ENCODE results near the genes CLMP and SPA17.

GRCh38 chr11:123054131-123054878 is 7.6 kb downstream of the HSPA8 start:
- PRO-cap, 2 experiments = no peak in any of the 2 experiments

DNA sequence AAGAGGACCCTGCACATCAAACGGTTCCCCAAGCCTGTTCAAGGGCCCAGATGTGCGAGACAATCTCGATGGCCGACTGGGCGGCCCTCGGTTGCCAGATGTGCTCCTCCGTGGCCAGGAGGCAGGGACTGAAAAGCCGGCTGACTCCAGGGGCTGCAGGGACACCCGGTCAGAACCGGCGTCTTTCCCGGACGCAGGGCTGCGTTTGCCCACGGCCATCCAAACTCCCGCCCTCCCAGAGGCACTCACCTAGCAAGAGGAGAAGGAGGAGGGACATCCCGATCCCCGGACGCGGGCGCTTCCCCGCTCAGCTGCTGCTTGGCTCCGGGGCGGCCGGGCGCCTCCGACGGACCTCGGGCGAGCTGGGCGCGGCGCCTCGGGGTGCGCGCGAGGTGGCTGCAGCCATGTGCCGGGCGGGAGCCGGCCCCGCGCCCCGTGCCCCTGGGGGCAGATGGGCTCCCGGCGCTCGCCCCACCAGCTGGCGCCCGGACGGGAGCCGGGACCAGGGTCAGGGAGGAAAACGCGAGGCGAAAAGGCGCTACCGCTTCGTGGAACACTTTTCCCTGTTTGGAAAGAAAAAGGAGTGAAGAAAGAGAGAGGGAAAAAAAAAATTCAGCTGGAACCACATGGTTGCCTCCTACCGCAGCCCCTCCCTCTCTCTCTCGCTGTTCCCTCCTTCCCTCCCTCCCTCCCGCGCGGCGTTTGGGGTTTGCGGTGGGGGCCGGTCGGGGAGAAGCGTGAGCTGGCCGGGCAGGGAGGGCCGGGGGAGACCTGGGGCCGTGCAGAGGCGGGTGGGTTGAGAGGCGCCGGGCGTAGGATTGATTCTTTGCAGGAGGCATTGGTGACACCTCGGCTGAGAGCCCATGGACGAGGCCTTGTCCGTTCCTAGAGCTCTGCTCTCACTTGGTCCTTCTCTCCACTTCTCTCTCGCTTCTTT is at the start of gene CLMP:
Gene CLMP (minus strand): TSS at position 585 of the 937 bp plus-strand sequence.
- PRO-cap, 2 experiments = no peak in any of the 2 experiments

DNA sequence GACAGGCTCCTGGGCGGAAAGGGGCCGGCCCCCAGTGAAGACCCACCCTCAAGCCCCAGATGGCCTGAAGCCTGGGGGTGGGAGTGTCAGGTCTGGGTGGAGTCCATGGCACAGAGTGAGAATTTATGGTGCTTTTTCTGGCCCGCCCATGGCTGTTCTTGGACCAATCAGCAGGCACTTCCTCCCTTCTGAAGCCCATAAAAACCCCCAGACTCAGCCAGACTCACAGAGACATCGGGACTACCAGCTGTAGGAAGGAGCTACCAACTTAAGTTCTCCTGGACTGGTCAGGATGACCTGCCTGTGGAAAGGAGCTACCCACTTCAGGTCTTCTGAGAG is 104.0 kb upstream of the CLMP start:
- PRO-cap, 2 experiments = no peak in any of the 2 experiments

GRCh38 chr11:123362703-123363930 is 67.0 kb upstream of the GRAMD1B start:
- PRO-cap, 2 experiments = no peak in any of the 2 experiments

DNA sequence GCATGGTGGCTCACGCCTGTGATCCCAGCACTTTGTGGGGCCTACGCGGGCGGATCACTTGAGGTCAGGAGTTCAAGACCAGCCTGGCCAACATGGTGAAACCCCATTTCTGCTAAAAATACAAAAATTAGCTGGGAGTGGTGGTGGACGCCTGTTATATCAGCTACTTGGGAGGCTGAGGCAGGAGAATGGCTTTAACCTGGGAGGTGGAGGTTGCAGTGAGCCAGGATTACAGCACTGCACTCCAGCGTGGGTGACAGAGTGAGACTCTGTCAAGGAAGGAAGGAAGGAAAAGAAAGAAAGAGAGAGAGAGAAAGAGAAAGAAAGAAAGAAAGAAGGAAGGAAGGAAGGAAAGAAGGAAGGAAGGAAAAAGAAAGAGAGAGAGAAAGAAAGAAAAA is 35.9 kb downstream of the GRAMD1B start:
- PRO-cap, 2 experiments = no peak in any of the 2 experiments

DNA sequence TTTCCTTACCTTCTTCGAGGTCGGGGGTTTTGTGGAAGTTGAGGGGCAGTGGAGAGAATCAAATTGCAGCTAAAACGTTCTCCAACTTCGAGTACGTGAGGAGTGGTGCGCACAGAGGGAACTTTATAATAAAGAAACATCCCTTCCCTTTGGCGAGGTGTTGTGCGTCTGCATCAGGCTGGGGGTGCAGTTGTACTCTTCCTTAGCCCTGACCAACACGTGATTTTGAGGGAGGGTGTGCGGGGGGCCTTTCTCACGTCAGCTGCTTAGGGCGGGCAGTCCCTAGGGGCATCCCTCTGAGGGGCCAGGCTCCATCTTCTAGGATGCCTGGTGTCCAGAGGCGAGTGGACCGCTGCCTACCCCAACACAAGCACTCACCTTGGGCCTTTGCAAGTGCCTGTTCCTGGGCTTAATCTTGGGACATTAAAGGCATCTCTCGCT is 96.3 kb downstream of the GRAMD1B start:
- PRO-cap, 2 experiments = no peak in any of the 2 experiments

DNA sequence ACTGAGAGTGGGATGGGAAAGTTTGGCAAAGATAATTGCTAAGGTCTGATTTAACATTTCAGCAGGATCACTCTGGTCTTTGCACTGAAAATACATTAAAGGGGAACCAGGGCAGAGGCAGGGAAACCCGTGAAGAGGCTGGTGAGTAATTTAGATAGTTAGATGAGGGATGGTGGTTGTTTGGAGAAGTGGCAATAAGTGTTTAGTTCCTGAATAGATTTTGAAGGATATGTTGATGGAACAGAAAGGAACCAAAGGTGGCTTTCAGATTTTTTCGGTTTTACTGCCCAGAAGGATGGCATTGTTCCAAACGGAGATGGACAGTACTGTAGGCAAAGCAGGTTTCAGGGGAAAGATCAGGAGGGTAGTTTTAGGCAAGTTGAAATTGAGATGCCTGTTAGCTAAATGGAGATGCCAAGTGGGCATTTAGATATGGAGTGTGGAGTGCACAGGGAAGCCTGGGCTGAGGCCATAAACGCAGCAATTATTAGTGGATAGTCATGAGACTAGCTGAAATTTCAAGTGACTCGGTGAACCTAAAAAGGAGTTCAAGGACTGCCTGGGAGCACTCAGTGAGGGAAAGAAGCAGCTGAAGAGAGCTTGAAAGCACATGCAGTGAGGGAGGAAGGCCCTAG is 50.6 kb downstream of the SCN3B start:
- PRO-cap, 2 experiments = no peak in any of the 2 experiments

- PRO-cap, 2 experiments = no peak in any of the 2 experiments
These were observed 15.8 kb downstream of the OR10S1 start for GRCh38 chr11:123961833-123962112.

DNA sequence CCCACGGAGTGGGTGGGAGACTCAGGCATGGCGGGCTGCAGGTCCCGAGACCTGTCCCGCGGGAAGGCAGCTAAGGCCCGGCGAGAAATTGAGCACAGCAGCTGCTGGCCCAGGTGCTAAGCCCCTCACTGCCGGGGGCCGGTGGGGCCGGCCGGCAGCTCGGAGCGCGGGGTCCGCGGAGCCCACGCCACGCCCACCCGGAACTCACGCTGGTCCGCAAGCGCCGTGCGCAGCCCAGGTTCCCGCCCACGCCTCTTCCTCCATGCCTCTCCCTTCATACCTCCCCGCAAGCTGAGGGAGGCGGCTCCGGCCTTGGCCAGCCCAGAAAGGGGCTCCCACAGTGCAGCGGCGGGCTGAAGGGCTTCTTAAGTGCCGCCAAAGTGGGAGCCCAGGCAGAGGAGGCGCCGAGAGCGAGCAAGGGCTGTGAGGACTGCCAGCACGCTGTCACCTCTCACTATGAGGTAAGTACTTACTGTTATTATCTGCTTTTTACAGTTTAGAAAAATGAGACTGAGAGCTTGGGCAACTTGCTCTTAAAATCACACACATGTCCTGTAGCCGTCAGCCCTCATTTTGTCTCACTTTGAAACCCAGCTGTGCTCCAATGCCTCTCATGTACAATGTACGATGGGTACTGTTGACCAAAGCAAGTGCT is 12.2 kb upstream of the OR10D3 start:
- PRO-cap, 2 experiments = no peak in any of the 2 experiments

GRCh38 chr11:124673651-124674530 is at the start of gene SPA17:
TSS of gene SPA17 (plus strand) at chr11:124673904.
- PRO-cap, 2 experiments = peak in 2 of 2 experiments; most common plus-strand start chr11:124674016 (in 2); most common minus-strand start chr11:124673739 (in 2)

DNA sequence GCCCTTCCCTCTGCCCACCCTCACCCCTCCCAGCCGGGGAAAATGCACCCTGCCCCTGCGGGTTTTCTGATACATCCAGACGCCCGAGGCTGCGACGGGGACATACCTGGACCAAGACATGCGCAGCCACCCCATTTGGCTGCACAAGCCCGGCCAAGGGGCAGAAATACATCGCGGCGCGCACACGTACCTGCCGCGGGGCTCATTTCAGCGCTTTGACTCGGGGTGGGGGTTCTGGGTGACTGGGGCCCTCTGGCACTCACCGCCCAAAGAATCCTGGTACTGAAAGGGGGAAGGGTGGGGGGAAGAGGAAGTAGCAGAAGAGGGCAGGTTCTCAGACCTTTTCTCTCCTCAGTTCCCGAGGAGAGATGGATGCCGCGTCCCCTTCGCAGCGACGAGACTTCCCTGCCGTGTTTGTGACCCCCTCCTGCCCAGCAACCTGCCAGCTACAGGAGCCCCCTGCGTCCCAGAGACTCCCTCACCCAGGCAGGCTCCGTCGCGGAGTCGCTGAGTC is 5.9 kb downstream of the VSIG2 start:
- PRO-cap, 2 experiments = peak in 2 of 2 experiments; most common plus-strand start position 354 of the sequence (in 2); most common minus-strand start position 217 of the sequence (in 1)

- PRO-cap, 2 experiments = no peak in any of the 2 experiments
These were observed 2.6 kb upstream of the VSIG2 start for GRCh38 chr11:124754476-124755138.

DNA sequence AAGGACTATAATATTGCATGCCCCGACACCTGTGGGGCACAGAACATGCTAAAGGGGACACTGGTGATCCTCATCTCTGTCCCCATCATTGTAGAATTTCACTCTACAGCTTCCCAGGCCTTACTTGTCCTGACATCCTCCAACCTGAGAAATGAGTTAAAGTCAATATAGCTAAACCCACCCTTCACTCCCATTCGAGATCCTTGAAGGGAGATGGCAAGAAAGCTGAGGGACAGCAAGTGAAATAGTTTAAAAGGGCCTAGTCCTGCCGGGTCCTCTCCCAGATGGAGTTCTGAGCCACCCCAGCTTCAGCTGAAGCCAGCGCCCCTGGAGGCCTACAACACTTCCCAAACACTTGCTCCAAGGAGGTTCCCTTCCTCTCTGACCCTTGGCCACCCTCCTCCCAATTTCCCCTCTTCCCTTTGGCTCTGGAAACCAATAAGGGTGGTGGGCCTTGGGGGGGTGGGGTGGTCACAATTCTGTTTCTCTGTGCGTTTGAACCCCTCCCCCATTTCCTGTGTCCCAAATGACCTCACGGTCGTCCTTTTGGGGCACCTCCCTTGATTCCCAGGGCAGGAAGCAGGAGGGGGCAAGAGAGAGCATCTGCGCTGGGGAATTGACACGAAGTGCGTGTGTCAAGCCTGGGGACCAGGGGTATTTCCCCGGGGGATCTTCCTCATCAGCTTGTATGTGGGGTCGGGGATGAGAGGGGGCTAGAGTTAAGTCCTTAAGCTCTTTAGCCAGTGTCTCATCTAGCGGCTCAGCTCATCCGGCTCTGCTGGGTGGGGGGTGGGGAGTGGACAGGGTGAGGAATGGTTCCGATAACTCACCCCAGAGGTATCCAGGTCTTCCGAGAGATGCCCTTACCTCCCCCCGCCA is 851 bp downstream of the ESAM start:
- PRO-cap, 2 experiments = no peak in any of the 2 experiments

GRCh38 chr11:124777179-124777737 is 15.2 kb upstream of the ESAM start:
- PRO-cap, 2 experiments = no peak in any of the 2 experiments

GRCh38 chr11:124792276-124792763 is 7.9 kb downstream of the MSANTD2 start:
- PRO-cap, 2 experiments = no peak in any of the 2 experiments

DNA sequence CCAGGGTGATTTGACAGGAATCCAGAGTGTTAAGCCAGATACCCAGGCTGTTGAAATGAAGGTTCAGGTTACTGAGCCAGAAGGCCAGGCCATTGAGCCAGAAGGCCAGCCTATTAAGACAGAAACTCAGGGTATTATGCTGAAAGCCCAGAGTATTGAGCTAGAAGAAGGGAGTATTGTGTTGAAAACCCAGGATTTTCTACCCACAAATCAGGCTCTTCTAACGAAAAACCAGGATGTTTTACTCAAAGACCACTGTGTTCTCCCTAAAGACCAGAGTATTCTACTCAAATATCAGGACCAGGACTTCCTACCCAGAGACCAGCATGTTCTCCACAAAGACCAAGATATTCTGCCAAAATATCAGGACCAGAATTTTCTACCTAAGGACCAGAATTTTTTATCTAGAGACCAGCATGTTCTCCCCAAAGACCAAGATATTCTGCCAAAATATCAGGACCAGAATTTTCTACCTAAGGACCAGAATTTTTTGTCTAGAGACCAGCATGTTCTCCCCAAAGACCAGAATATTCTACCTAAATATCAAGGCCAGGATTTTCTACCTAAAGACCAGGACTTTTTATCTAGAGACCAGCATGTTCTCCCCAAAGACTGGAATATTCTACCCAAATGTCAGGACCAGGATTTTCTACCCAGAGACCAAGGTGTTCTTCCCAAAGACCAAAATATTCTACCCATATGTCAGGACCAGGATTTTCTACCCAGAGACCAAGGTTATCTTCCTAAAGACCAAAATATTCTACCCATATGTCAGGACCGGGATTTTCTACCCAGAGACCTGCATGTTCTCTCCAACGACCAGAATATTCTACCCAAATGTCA is 33.5 kb downstream of the CCDC15 start:
- PRO-cap, 2 experiments = no peak in any of the 2 experiments

DNA sequence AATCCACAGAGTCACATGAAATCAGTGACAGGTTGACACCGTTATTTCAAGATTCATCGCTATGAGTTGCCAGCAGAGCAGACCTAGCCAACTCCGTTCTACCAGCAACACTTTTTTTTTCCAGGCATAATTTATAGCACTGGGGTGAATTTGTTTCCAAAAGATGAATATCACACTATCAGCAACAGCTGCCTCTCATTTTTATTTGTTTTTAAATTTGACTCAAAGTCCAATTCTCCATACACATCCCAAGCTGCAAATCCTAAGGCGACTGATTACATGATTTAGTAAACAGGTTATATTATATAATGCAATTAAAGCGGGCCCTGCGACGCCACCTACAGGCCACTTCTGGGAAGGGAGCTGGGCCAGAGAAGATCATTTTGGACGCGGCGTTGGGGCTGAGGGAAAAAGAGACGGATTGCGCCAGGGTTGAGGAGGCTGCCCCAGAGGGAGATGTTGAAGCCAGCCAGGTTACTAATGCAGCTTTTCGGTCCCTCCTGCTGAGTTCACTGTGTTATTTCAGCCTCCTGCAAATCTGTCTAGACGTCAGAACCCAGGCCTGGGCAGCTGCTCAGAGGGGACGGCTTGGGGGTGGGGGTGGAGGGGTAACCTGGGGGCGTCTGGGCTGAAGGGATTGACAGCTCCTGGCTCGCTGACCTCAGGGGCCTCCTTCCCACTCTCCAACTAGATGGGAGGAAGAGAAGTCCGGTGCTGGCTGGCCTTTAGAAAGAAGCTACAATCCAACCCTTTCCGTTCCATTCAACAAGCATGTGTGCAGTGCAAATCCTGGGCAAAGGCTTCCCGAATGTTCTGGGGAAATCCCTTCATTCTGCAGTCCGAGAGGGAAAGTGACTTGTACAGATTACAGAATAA is 150.2 kb downstream of the FEZ1 start:
- PRO-cap, 2 experiments = no peak in any of the 2 experiments

DNA sequence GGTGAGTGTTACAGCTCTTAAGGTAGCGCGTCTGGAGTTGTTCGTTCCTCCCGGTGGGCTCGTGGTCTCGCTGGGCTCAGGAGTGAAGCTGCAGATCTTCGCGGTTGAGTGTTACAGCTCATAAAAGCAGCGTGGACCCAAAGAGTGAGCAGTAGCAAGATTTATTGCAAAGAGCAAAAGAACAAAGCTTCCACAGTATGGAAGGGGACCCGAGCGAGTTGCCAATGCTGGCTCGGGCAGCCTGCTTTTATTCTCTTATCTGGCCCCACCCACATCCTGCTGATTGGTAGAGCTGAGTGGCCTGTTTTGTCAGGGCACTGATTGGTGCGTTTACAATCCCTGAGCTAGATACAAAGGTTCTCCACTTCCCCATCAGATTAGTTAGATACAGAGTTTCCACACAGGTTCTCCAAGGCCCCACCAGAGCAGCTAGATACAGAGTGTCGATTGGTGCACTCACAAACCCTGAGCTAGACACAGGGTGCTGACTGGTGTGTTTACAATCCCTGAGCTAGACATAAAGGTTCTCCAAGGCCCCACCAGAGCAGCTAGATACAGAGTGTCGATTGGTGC is 23.4 kb upstream of the ACRV1 start:
- PRO-cap, 2 experiments = no peak in any of the 2 experiments

- PRO-cap, 2 experiments = no peak in any of the 2 experiments
These were observed 6.4 kb downstream of the HYLS1 start for GRCh38 chr11:125893756-125894373.

- PRO-cap, 2 experiments = no peak in any of the 2 experiments
These were observed 10.5 kb downstream of the VSIG10L2 start for GRCh38 chr11:125956229-125956800.